SK-N-SH (cell line): ENCODE results near the genes KHDRBS2, B3GAT2 and OGFRL1.

DNA sequence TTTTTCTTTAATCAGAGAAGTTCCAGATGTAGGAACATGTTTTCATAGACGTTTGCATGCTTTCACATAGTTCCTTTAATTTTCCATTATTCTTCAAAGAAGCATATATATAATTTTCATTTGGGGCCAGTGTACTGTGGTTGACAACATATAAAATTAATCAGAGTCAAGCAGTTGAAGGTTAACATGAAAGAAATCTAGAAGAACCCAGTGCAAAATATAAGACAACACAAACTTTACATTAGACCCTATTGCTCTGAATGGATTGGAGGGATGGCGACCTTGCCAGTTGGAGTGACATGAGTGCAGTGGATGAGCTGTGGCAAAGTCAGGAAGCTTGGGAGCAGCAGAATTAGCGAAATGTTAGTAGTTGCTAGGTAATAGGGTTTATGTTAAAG, 105.8 kb downstream of the PRIM2 start:
- RRBS = no CpG with 5 or more reads among the region's 3 CpGs
CAGE:
- cytosol, long polyA plus RNA = no peak
- long polyA plus RNA = no peak
- nucleus, long polyA plus RNA = no peak

DNA sequence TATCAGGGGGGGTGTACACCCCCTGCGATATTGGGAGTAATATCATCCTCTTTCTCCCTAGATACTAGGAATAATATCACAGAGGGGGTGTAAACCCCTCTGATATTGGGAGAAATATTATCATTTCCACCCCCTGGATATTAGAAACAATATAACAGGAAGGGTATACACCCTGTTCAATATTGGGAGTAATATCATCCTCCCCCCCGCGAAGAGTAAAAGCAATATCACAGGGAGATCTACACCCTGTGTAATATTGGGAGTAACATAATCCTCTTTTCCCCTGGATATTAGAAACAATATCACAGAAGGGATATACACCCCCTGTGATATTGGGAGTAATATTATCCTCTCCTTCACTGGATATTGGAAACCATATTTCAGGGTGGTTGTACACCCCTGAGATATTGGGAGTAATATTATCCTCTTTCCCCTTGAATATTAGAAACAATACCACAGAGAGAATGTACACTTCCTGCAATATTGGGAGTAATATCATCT, 1248.0 kb downstream of the KHDRBS2 start:
- RRBS = no CpG with 5 or more reads among the region's 3 CpGs
CAGE:
- cytosol, long polyA plus RNA = no peak
- long polyA plus RNA = no peak
- nucleus, long polyA plus RNA = no peak

DNA sequence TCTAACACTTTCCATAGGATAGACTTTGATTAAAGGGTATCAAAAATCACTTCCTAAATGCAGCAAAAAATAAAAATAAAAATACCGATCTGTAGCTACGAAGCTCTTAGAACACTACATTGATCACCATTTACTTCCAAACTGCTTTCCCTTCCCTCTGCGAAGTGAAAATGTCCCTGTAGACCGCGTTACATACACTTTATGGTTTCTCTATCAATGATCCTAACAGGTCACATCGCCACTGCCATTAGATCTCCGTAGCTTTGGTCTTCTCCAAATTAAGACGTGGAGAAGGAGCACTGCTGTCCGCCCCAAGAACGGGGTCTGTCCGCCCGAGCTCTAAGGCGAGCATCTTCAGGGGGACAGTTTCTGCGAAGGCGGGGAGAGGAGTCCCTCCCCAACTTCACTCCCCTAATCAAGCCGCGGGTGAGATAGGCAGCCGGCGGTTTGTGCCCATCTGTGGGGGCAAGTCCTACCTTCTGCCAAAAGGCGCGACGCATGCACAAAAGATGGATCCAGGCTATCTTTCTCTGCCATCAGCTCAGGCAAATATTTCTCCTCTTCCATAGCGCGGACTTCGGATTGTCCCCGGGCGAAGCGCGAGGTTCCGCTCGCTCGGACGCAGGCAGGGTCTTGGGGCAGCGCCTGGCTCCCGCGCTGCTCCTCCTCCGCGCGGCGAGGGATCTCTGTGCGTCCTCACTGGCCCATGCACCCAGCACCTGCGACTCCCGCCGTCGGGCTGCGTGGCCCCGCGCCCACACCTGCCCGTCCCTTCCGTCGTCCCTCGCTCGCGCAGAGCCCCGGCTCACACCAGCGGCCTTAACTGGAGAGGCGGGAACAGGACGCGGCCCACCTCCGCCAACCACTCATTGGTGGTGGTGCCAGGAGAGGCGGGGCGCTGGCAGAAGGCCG, at the start of gene KHDRBS2:
Gene KHDRBS2 (minus strand): TSS at position 844 of the 912 bp plus-strand sequence.
- RRBS = no CpG with 5 or more reads among the region's 63 CpGs
CAGE:
- cytosol, long polyA plus RNA = no peak
- long polyA plus RNA = no peak
- nucleus, long polyA plus RNA = no peak

DNA sequence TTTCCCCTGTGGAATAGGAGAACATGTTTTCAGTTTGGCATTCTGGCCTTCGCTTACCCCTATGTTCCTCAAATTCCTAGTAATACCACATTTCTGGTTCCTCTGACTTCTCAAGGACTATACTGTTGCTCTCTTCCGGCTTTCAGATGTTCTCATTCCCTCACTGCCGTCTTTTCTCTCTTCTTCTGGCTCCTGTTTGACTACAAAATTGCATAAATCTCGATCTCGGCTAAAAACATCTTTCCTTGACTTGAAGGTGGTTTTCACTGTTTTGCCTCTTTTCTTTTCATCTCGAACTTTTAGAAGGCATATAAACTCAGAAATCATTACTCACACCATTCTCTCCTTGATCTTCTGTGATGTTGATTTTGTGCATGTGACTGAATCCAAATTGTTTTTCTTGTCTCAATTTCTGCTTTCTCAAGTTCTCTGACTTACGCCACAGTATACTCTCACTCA, 71.9 kb upstream of the KHDRBS2 start:
- RRBS = no CpG with 5 or more reads among the region's 7 CpGs
CAGE:
- cytosol, long polyA plus RNA = no peak
- long polyA plus RNA = no peak
- nucleus, long polyA plus RNA = no peak

DNA sequence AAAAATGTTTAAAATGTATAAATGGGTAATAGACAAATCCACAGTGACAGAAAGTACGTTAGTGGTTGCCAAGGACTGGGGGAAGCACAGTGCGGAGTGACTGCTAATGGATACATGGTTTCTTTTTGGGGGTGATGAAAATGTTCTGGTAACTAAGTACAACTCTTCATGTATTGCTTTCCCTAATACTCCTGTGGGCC, 94.1 kb upstream of the PTP4A1 start:
- RRBS = no CpG with 5 or more reads among the region's 2 CpGs
CAGE:
- cytosol, long polyA plus RNA = no peak
- long polyA plus RNA = no peak
- nucleus, long polyA plus RNA = no peak

DNA sequence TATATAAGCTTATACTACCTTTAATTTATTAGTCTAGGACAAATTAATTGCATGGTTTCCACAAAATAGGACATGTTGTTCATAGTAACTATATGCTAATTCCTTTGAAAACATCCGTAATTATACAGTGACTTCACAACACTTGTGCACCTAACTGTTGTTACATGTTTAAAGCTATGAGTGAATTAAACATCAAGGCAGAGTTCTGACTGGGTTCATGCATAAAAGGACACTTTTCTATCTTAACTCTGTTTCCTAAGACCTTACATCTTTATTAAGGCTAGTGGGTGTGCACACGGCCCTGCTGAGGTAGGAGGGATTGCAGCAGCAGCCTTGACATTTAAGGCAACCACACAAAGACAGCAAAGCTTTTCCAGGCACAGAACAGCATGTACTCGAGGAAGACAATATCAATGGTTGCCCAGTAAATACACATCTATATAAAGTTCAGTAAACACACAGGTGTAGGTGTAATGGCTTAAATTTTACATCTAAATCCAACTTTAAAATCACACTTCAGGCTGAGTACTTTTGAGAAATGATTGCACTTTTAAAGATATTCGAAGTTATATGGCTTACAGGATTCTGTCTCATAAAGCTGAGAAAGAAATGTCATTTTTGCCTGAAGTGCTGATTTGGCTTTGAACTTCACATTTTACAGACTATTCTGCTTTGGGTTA, 79.8 kb upstream of the PTP4A1 start:
- RRBS = no CpG with 5 or more reads among the region's 4 CpGs
CAGE:
- cytosol, long polyA plus RNA = no peak
- long polyA plus RNA = no peak
- nucleus, long polyA plus RNA = no peak

DNA sequence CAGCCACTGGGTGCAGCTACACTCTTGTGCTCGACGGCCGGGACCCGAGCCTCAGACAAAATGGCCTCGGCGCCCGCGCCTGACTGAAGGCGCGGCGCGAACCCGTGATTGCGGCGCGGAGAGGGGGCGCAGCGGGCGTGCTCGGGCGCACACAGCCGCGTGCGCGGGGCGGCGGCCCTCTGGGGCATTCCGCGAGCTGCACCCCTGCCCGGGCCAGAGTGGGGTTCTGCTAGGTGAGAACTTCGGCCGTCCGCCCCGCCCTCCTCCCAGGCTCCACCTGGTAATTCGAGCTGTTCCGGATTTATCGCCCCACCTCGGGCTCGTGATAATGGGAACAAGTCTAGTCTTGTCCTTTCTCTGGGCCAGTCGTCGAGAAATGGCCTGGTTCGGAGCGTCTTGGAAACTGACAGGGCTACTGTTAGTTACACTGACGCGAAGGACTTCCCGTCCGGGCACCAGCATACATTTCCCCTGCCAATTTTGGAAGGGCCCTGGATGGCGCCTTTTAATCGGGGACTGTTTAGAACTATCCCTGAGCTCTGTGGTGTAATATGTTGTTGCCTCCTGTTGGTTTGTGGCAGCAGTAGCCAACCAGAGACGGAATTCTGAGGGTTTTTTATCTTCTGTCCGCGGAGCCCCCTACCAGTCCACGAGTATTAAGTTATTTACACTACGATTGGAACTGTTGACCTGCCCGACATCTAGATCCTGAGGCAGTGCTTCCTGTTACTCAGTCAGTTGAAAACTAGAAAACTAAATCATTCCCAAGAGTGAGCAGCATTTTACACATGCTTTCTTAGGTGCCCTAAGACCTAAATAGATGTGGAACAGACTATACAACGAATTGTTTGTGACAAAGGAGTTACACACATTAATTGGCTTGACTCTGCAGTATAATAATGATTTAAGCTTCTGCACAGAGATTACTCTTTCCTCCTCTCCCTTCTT, 1.4 kb downstream of the PTP4A1 start:
- RRBS = 1% methylated on average over 7 of the region's 56 CpGs
CAGE:
- cytosol, long polyA plus RNA = no peak
- long polyA plus RNA = no peak
- nucleus, long polyA plus RNA = no peak

GRCh38 chr6:63733417-63734133, 98.0 kb downstream of the PHF3 start:
- RRBS = no CpG with 5 or more reads among the region's 5 CpGs
CAGE:
- cytosol, long polyA plus RNA = no peak
- long polyA plus RNA = no peak
- nucleus, long polyA plus RNA = no peak

DNA sequence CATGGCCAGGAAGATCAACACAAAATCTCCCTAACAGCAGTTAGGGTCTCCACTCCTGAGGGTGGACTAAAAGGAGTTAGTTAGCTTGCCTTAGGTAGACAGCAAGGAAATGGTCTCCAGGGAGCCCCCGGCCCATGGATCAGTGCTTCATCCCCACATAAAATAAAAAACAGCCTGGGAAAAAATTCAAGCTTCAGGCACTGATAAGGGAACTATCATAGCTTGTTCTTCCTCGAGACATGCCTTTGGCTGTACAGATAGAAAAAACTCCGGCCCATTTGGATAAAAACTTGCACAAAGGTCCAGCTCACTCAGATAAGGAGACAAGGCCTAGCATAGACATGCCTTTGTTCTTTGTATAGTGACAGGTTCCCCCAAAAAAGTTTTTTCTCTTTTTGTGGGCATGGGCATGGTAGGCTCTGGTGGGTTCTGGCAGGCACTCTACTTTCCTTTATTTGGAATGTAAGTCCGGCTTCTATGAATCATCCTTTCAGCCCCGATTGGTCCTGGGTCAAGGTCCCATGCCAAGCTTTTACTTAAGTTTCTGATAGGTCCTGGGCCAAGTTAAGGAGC, 230.7 kb upstream of the EYS start:
- RRBS = no CpG with 5 or more reads among the region's 5 CpGs
CAGE:
- cytosol, long polyA plus RNA = no peak
- long polyA plus RNA = no peak
- nucleus, long polyA plus RNA = no peak

DNA sequence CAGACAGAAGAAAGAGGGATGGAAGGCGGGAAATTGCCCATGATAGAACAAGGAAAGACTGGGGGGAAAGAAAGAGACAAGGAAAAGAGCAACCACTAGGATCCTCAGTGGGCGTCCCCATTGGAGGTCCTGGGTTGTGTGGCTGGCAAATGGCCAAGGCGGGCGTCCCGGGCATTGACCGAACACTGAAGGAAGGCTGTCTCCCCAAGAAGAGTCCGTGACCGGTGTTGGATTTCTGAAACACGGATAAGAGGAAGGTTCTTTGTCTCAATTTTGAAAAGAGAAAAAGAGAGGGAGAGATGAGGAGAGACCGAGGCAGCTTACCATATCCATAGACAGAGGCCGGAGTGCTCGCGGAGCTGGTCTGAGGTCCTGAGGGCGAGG, 746.5 kb upstream of the ADGRB3 start:
- RRBS = 96% methylated on average over 4 of the region's 14 CpGs
CAGE:
- cytosol, long polyA plus RNA = no peak
- long polyA plus RNA = no peak
- nucleus, long polyA plus RNA = no peak

DNA sequence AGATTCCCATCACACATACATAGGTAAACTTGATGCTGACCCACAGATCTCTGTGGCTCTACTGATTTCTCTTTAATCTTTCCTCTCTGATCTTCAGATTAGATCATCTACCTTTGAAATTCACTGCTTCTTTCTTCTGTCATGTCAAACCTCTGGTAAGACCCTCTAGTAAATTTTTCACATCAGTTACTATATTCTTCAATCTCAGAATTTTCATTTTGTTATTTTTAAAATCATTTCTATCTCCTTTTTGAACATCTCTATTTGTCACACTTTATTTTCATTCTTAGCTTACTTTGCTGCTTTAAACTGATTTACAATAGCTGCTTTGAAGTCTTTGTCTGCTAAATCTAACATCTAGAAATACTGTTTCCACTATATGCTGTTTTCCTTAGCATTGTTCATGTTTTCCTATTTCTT, 27.7 kb downstream of the LMBRD1 start:
CAGE:
- cytosol, long polyA plus RNA = no peak
- long polyA plus RNA = no peak
- nucleus, long polyA plus RNA = no peak

GRCh38 chr6:69792302-69792650, 4.5 kb downstream of the LMBRD1 start:
CAGE:
- cytosol, long polyA plus RNA = no peak
- long polyA plus RNA = no peak
- nucleus, long polyA plus RNA = no peak

DNA sequence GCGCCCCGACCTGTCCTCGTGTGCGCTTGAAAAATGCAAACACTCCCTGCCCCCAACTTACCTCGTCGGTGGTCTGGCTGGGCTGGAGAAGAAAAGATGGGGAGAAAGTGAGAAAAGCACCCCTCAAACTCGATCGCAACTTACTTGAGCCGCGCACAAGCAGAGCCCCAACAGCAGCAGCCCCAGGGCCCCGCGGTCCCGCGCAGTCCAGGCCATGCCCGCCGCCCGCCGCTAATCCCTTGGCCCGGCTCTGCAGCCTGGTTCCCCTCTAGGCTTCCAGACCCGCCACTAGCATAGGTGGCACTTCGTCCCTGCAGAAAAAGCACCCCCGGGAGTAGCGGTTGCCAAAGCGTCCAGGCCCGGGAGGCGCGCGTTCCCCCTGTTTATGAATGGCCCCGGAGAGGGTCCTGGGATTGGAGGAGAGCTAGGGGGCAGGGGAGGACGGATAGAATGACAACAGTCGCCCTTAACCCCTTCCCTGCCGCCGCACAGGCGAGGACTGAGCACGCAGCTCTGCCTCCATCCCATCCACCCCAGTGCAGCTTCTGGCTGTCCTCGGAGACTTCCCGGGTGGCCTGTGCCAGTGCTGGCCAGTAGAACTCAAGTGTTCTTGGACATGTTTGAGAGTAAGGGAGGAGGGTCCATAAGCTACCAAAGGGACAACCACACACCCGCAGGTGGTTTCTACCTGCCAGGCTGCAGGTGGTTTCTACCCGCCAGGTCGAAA, 19.9 kb downstream of the COL9A1 start:
- RRBS = 38% methylated on average over 3 of the region's 40 CpGs
CAGE:
- cytosol, long polyA plus RNA = no peak
- long polyA plus RNA = no peak
- nucleus, long polyA plus RNA = no peak

DNA sequence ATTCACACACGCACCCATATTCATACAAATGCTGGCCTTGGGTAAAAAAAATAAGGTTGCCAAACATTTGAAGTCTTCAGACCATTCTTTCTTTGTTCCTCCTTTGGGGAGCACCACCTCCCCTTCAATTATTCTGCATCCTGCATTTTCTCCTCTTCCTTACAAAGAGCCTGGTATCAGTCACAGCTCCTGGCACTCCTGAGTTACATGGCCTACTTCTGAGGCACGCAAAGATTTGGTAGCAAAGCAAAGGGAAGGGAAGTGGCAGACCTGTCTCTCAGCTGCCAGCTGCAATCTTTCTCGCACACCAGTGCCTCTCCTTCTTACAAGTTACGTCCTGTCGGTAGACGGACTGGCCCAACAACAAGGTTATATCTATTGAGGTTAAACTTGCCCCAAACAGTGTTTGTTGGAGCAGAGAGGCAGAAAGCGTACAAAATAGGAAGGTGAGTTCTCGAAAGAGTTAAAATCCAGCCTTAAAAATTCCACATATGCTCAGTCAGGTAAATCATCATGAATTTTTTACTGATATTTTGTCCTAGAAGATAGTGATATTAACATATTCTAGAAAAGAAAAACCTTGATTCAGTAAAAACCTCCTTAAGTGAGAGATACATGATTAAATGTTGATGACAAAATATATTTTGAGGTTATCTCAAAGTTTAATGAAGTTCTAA, 15.9 kb upstream of the FAM135A start:
- RRBS = no CpG with 5 or more reads among the region's 8 CpGs
CAGE:
- cytosol, long polyA plus RNA = no peak
- long polyA plus RNA = no peak
- nucleus, long polyA plus RNA = no peak

DNA sequence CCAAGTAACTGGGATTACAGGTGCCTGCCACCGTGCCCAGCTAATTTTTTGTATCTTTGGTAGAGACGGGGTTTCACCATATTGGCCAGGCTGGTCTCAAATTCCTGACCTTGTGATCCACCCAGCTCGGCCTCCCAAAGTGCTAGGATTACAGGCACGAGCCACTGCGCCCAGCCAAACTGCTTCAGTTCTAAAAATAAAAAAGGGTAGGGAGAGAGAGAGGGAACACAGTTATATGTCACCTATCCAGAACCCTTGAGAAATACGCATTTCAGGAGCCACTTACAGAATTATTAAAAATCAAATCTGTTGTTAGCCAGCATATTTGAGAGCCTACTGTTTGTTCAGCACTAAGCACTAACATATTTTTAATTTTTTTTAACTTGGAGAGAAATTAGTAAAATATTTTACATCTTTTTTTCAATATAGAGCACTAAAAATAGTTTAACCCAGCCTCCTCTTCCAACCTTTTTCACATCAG, 14.1 kb upstream of the SDHAF4 start:
- RRBS = no CpG with 5 or more reads among the region's 6 CpGs
CAGE:
- cytosol, long polyA plus RNA = no peak
- long polyA plus RNA = no peak
- nucleus, long polyA plus RNA = no peak

DNA sequence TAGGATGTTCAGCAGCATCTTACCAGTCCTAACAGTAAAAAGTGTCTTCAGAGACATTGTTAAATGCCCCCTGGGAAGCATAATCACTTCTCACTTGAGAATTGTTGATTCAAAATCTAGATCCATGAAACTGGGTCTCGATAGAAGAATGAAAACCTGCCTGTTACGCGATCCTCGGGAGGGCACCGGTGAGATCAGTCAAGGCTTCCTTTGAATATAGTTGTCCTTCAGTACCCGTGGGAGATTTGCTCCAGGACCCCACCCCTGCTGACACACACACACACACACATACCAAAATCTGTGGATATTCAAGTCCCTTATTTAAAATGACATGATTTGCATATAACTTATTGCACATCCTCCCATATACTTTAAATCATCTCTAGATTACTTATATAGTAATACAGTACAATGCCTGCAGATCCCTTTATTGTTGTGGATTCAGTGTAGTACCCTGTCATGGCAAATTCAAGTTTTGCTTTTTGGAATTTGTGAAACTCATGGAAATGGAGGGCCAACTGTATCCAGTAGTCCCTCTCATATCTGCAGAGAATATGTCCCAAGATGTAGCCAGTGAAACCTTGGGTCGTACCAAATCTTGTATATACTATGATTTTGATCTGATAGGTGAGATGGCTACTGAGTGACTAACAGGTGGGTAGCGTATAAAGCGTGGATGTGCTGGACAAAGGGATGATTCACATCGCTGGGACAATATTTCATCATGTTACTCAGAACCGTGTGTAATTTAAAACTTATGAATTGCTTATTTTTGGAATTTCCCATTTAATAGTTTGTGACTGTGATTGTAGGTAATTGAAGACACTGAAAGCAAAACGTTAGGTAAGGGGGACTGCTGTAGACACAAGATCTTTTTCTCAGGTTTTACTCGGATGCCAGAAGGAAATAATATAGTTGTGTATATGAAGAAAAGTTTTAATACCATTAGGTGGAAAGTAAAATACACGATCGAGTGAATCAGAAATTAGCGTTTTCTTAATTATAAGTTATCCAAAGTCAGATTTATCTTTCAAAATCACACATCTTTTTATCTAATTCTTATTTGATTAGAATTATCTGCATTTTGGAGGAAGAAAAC, 144.0 kb downstream of the SMAP1 start:
- RRBS = no CpG with 5 or more reads among the region's 16 CpGs
CAGE:
- cytosol, long polyA plus RNA = no peak
- long polyA plus RNA = no peak
- nucleus, long polyA plus RNA = no peak

DNA sequence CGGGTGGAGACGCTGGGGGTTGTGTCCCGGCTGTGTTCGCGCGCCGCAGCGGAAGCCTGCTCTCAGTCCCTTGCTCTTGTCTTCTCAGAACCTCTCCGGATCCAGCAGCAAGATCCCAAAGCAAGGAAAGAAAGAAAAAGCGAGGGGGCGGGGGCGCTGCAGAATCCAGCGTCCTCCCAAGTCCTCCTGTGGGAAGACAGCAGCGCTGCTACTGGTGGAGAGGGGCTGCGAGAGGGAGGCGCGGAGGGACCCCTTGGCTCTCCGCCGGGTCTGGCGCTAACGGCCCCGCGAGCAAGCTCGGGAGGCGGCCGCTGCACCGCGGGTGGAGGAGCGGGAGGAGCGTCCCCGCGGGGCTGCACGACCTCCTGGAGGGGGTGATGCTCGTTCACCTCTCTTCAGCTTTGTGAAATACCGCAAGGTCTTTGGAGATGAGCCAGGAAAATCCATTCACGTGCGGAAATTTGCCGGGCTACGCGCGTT, at the start of gene B3GAT2:
Gene B3GAT2 (minus strand): TSS at position 109 of the 480 bp plus-strand sequence.
- RRBS = 3% methylated on average over 9 of the region's 41 CpGs
CAGE:
- cytosol, long polyA plus RNA = no peak
- long polyA plus RNA = no peak
- nucleus, long polyA plus RNA = no peak

DNA sequence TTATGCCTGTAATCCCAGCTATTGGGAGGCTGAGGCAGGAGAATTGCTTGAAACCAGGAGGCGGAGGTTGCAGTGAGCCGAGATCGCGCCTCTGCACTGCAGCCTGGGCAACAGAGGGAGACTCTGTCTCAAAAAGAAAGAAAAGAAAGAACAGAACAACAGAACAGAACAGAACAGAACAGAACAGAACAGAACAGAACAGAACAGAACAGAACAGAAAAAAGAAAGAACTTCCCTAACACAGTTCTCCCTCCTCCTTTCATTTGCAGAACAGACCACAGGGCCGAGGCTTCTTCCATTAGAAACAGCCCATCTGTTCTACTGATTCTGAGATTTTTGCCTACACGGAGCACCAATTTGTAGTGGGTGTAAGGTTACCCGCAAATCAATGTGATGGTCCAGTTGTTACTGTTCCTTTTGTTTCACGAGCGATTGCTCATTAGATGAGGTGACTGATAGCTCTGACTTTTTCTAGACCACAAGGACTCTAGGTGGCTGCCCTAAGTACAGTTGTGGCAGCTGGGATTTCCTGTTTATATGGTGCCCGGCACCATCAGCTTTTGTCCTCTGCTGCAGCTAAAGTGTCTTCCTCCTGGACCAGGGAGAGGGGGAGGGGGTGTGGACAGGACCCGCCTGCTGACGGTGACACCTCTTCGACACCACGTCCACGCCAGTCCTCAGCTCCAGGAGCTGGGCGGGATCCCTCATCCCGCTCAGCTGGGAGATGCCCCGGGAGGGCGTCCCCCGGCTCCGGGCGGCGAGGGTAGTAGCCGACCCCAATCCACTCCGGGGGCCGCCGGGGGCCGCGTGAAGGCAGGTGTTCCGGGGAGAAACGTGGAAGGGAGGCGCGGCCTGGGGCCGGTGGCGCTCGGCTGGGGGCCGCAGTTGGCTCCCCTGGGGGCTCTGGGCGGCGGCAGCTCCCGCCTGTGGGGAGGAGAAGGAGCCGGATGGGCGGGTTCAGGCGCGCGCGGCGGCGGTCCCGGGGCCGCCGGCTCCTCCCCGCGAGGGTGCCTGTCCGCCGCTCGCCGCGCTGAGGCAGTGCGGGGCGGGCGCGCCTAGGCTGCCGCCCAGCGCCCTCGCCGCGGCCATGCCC, at the start of gene OGFRL1:
Gene OGFRL1 (plus strand): TSS at position 1,038 of the 1,093 bp plus-strand sequence.
- RRBS = 4% methylated on average over 30 of the region's 67 CpGs
CAGE:
- cytosol, long polyA plus RNA = no peak
- long polyA plus RNA = no peak
- nucleus, long polyA plus RNA = no peak

- RRBS = no CpG with 5 or more reads among the region's 4 CpGs
CAGE:
- cytosol, long polyA plus RNA = no peak
- long polyA plus RNA = no peak
- nucleus, long polyA plus RNA = no peak
These were observed 2.3 kb downstream of the OGFRL1 start for GRCh38 chr6:71290445-71291693.

GRCh38 chr6:71478475-71479513, 190.2 kb downstream of the OGFRL1 start:
- RRBS = no CpG with 5 or more reads among the region's 3 CpGs
CAGE:
- cytosol, long polyA plus RNA = no peak
- long polyA plus RNA = no peak
- nucleus, long polyA plus RNA = no peak